WTC11 (cell line): ENCODE measurements around the gene STC2.

GRCh38 chr5:172769517-172769896, 1.5 kb downstream of the DUSP1 start:
- PRO-cap = no peak

DNA sequence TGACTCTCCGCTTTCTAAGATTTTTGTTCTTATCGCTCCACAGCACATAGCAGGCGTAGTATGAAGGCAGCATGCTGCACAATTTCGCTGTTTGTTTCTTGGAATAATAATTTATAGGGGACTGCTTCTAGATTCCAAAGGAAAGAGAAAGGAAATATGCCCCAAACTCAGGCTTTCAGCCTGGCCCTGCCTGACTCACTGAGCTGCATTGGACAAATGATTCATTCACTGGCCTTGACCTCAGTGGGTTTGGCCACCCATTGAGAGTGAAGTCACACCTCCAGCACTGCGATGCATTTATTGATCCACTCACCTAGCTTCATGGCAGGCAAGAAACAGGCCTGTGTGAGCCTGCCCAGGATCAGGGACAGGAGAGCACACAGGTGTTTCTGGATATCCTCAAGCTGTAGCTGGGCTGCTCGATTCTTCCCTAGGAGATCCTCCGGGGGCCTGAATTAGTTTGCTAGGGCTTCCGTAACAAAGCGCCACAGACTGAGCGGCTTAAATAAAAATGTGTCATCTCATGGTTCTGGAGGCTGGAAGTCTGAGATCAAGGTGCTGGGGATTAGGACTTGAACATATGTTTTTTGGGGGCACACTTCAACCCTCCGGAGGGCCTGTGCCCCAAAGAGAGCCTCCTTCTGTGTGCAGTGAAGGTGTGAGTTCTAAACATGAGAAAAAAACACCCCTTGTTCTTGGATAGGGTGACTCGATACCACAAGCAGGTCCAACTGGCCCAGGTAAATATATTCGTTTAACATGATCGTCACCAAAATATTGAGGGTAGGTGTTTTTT, 7.3 kb upstream of the DUSP1 start:
- PRO-cap = no peak

DNA sequence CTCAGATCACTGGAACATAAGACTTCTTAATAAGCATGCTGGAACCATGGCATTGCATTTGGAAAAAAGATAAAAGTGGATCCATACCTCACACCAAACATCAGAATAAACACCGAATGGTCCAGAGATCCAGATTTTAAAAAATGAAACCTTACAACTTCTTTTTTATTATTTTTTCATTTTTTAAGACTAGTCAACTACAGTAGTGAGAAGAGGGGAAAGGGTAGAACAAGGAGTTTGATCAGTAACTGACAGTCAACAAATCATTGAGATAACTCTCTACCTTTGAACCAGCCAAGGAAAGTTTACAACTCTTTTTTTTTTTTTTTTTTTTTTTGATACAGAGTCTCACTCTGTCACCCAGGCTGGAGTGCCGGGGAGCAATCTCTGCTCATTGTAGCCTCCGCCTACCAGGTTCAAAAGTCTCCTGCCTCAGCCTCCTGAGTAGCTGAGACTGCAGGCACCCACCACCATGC, 8.8 kb upstream of the DUSP1 start:
- PRO-cap = no peak

- PRO-cap = no peak
These were observed 6.6 kb downstream of the ERGIC1 start for GRCh38 chr5:172840727-172841032.

- PRO-cap = no peak
These were observed 21.7 kb downstream of the ERGIC1 start for GRCh38 chr5:172855444-172856468.

GRCh38 chr5:172881612-172882705, 47.9 kb downstream of the ERGIC1 start:
- PRO-cap = no peak

DNA sequence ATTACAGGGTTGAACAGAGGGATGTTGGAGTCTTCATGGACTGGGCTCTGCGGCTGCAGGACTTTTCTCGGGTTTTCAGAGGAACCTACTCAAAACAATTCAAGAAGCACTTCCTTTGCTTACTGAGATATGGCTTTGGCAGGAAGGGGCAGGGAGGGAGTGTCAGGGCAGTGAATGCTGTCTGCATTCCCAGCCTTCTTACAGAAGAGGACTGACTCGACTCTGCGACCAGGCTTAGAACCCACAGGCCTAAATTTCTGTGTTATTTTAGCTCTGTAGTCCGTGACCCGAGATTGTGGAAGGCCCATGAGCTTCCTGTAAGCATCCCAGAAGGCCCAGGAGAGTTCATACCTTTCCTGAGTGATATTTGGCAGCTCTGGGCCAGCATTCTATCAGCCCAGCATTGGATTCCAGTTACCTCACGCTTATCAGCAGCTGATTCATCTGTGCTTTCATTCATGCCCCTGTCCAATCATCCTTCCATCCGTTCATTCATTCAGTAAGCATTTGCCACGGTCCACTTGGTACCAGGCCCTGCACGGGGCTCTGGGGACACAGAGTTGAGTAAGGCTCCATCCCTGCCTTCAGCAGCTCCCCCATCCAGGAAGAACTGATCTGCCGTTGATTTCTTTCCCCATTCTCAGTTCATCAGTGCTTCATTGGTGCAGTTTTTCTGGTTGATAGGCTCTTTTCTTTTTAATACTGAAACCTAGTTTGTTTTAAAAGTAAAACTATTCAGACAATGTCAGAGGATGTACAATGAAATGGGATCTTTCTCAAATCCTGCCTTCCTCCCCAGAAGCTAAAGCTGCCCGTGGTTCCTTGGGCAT, 28.1 kb upstream of the RPL26L1 start:
- PRO-cap = no peak

GRCh38 chr5:172932224-172933100, 26.8 kb upstream of the RPL26L1 start:
- PRO-cap = no peak

GRCh38 chr5:172953823-172954751, 5.1 kb upstream of the RPL26L1 start:
- PRO-cap = no peak

- PRO-cap = no peak
These were observed 529 bp downstream of the RPL26L1 start for GRCh38 chr5:172959632-172960273.

- PRO-cap = bidirectional peak, plus-strand start at chr5:173328599, minus-strand start at chr5:173328414
These were observed at the start of gene STC2 for GRCh38 chr5:173327973-173329000. TSS of gene STC2 (minus strand) at chr5:173328414.

- PRO-cap = no peak
These were observed 126.8 kb upstream of the STC2 start for GRCh38 chr5:173454765-173455698.

DNA sequence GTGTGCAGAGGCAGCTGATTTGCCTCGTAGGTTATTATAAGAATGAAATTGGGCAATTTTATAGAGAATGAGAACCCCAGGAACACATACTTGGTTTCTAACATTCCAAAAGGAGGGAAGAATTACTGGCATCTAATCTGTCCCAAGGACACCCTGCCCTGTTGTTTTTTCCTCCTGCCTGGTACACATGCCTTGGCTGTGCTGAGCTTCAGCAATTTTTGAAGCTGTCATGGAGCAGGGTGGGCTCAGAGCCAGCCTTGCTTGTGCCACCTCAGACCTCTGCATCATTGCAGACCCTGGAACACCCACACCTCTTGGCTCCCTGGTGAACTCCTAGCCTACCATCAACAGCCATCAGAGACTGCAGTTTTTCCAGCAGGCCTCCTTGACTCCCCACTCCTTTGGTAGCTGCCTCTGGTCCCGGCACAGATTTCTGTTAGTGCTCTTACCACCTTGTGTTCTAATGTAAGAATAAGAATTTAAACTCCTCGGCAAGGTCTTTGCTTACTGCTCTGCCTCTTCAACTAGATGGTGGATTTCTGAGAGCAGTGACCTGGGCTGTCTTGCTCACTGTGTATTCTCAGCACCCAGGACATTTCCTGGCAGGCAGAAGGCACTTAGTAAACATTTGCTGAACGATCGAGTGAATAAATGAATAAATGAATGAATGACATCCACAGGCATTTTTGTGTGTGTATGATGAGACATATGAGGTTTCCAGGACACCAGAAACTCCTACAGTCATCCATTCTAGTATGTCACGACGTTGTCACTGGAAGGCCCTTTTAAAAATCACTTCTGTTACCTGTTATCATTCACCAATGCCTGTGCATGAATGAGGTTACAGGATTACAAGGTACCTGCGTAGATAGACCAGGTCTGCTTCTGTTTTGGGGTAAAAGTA, 143.3 kb downstream of the BOD1 start:
- PRO-cap = no peak

- PRO-cap = no peak
These were observed 130.1 kb downstream of the BOD1 start for GRCh38 chr5:173486396-173486673.

DNA sequence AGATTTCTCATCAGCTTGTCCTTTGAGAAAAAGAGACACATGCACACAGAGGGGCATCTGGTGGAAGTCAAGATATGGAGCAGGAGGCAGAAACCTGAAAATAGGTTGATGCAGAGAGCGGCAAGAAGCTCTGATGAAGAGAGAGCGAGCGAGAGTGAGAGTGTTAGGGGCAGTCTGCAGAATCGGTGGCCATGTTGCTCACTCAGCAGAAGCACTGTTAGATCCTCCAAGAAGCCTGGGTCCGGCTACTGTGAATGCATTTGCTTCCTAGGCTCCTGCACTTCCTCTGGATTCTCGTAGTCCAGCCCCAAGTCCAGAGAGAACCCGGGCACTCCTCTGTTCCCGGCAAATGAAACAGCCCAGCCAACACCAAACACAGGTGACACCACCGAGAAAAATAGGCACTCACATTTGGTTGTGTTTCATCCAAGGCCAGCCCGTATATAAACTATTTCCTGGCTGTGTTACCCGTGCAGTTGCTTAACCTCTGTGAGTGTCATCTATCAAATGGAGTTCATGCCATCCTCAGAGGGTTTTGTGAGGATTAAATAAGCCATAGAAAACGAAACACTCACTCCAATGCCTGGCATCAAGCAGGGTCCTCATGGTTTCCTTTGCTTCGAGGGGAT, 115.3 kb downstream of the BOD1 start:
- PRO-cap = no peak

- PRO-cap = no peak
These were observed 61.3 kb downstream of the BOD1 start for GRCh38 chr5:173554853-173555882.

DNA sequence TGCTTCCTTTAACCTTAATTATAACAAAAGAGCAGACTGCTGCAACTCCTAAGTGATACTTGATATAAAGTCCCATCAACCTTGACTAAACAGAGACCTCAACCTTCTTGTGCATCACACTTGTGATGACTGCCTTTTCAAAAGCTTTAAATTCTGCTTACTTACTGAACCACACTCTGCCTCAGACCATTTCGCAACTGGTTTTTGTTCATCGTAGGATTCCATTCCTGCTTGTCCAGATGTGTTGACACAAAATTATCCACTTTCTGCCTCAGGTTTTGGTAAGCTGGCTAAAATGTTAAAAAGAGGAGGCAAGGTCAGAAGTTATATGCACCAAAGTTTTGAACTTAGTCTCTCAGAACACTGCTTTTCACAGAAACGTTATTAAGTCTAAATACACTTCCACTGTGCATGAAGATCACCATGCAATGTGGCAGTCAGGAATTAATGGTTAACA, 3.5 kb downstream of the BOD1 start:
- PRO-cap = no peak

DNA sequence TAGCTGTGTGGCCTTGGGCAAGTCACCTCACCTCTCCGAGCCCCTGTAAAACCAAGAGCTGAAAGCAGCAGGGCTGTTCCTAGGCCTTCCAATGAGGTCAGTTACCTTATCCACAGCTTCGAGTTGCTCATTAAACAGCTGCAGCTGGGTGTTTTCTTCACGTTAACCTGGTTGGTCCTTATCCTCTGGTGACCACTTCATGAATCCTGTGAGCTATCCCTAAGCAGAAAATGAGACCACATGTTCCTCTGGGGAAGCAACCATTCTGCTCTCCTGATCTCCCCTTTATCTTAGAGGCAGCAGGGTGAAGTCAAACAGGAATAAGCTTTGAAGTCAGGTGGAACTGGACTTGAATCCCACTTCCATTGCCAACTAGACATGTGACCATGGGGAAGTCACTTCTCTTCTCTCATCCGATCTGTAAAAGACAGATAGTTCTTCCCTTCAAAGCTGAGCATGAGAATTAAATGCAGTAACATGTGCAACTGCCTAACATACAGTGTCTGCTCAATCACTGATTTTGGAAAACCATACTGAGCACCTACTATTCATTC, 111.5 kb upstream of the BOD1 start:
- PRO-cap = no peak

GRCh38 chr5:173777346-173777633, 110.9 kb upstream of the CPEB4 start:
- PRO-cap = no peak

GRCh38 chr5:173778772-173779279, 109.3 kb upstream of the CPEB4 start:
- PRO-cap = no peak